ReNcell CX (cell line): Measurements from ENCODE around the genes RCSD1, MPZL1, MPC2 and TIPRL.

- PRO-cap, result no peak
These were observed 995 bp upstream of the RCSD1 start for GRCh38 chr1:167629101-167629372.

GRCh38 chr1:167629601-167630724, at the start of gene RCSD1:
Gene RCSD1, plus strand, starts transcription at chr1:167630232.
- PRO-cap, result no peak

GRCh38 chr1:167642029-167642834, 12.2 kb downstream of the RCSD1 start:
- PRO-cap, result no peak

DNA sequence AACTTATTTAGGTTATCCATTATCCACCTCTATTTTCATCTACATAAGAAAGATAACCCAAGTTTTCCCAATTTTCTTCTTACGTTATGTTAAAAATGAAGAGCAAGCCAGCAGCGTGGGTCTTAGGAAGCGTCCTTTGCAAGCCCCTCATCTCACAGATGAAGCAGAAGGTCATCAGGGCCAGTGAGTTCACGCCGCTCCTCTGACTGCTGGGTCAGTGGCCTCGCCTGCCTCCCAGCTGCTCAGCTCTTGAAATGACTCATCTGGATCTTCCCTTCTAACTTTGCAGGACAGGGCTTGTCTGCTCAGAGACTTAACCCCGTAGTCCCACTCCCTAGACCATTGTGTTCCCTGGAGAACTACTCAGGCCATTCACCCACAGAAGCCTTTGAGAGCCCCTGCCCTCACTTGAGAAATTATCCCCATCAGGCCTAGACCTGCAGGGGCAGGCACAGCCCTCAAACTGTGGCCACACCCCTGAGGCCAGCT, 32.9 kb downstream of the RCSD1 start:
- PRO-cap, result no peak

GRCh38 chr1:167706722-167707346, 14.9 kb upstream of the MPZL1 start:
- PRO-cap, result no peak

GRCh38 chr1:167721606-167722700, at the start of gene MPZL1:
Gene MPZL1, plus strand, starts transcription at chr1:167721982.
- PRO-cap, result bidirectional peak, plus-strand start at chr1:167721988, minus-strand start at chr1:167721798; bidirectional peak, plus-strand start at chr1:167722514, minus-strand start at chr1:167722465

GRCh38 chr1:167820550-167821098, 93.3 kb downstream of the ADCY10 start:
- PRO-cap, result no peak

DNA sequence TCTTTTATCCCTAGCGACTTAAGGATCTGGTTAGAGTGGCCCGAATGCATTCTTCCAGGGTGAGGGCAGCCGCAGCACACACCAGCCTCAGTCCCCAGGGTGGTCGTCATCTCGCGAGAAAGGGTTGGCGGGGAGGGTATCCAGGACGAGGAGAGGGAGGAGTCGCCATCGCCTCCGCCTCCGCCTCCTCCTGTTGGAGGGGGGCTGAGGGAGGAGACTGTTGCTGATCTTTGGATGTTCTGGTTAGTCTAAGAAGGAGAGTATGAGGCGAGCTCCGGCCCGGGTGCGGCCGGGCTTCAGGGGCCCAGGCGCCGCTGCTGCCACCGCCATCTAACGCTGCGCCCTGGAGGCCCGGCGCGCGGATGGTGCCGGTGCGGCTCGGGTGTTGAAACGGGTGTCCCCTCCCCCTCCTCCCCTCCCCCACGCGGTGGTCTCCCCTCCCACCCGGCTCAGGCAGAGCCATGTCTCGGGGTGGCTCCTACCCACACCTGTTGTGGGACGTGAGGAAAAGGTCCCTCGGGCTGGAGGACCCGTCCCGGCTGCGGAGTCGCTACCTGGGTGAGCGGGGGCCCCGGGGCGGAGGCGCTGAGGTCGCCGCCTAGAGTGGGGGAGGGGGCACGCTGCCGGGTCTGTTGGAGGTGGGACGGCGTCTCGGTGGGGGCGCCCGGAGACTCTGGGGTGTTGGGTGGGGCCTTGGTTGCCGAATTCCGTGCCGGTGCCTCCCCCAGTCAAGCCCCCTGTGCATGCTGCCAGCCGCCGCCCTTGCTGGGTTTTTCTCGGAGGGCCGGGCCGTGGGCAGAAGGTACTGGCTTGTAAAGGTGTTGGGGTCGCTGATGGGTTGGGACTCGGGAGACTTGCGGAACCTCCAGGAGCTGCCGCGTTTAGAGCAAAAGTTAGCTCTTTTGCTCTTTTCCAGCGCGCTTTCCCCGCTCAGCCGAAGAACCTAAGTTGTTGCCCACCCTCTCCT, at the start of gene MPC2:
MPC2 (minus strand) TSS at position 622 of the 967 bp plus-strand sequence.
- PRO-cap, result bidirectional peak, plus-strand start at position 252 of the sequence, minus-strand start at position 106 of the sequence; unidirectional peak, plus-strand start at position 468 of the sequence; unidirectional peak, plus-strand start at position 836 of the sequence

- PRO-cap, result no peak
These were observed 37.0 kb upstream of the MPC2 start for GRCh38 chr1:167973883-167974237.

- PRO-cap, result no peak
These were observed 47.1 kb downstream of the GPR161 start for GRCh38 chr1:168089487-168090122.

DNA sequence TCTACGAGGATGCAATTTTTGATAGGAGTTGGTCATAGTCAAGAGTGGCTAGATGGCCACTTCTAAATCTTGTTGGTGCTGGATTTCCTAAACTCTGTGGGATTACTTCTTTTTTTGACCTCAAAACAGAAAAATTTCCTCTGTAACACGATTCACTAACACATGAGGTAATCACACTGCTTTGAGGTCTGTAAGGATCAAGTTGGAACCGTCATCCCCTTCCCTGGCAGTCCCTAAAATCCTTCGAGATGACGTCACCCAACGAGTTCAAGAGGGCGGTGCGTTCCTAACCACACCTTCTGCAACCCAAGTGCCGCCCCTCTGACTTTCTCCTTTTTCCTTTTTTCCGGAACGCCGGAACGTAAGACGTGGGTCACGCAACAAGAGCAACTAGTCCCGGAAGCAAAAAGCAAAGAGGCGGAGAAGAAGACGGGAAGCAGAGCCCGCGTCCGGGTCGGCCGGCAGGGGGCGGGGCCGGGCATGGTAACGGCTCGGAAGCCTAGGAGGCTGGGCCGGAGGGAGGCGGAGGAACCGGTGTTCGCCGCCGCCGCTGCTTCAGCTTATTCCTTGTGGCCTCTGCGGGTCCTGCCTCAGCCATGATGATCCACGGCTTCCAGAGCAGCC, at the start of gene TIPRL:
TIPRL (plus strand) TSS at position 481 of the 624 bp plus-strand sequence.
- PRO-cap, result bidirectional peak, plus-strand start at position 498 of the sequence, minus-strand start at position 244 of the sequence

DNA sequence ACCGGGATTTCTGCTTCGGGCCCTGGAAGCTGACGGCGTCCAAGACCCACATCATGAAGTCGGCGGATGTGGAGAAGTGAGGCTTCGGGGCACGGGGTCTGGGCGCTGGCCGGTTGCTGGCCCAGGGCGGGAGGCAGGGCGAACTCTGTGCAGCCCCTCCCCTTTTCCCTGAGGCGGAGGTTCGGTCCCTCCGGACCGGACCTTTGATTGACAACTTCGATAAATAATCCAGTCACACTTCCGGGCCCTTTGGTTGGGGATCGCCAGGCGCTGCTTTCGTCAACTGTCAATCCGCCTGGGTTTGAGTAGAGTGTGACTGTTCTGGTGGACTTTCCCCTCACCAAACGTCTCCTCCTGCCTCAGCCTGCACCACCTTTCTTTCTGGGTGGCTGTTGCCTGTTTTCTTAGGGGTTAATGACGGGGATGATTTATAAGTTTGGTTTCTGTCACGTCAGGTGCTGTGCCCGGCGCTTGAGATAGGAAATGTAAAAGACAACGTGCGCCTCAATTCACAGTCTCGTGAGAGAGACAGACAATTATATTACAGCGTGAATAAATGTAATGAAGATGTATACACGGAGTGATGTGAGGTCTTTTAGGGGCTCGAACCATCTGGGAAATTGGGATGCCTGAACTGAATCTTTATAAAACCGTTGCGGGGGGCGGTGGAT, 479 bp downstream of the TIPRL start:
- PRO-cap, result bidirectional peak, plus-strand start at position 241 of the sequence, minus-strand start at position 72 of the sequence

DNA sequence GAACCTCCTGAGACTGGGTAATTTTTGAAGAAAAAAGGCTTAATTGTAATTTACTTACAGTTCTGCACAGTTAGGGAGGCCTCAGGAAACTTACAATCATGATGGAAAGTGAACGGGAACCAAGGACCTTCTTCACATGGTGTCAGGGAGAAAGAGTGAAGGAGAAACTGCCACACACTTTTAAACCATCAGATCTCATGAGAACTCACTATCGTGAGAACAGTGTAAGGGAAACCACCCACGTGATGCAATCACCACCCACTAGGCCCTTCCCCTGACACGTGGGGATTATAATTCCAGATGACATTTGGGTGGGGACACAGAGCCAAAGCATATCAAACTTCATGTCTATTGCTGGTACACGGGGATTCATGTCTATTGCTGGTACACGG, 5.4 kb upstream of the SFT2D2 start:
- PRO-cap, result no peak

DNA sequence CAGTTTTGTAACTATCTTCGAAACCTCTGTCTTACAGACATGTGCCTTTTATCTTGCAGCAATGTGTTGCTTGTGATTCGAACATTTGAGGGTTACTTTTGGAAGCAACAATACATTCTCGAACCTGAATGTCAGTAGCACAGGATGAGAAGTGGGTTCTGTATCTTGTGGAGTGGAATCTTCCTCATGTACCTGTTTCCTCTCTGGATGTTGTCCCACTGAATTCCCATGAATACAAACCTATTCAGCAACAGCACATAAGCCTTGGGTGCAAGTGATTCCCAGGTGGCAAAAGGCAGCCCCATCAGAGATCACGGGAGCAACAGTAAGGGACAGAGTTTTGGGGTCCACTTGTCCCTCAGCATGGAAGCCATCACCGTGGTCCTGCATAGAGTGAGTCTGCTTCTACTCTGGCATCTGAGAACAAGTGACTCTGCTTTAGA, 16.8 kb downstream of the SFT2D2 start:
- PRO-cap, result no peak

GRCh38 chr1:168520365-168520758, 23.4 kb downstream of the XCL2 start:
- PRO-cap, result no peak

DNA sequence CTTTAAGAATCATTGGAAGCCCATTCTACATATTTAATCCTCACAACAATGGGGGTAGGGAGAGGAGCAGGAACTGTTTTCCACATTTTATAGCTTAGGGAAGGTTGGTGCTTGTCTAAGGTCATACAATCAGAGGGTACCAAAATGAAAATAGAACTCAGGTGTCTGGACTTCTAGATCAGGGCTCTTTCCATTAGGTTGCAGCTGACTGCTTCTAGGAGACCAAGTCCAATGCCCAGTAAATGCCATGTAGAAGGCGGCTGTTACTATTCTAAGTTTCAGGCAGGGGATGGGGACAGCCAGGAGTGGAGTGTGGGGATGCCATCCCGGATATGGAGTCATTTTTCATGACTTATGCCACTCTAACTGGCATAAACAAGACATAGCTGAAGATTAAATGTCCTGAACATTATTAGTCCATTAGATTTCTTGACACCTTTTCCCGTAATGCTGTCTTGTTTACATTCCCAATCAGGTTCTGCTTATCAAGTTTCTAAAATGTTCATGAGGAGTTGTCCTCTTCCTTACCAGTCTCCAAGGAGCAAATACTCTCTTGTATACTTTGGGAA, 31.5 kb downstream of the XCL1 start:
- PRO-cap, result no peak

DNA sequence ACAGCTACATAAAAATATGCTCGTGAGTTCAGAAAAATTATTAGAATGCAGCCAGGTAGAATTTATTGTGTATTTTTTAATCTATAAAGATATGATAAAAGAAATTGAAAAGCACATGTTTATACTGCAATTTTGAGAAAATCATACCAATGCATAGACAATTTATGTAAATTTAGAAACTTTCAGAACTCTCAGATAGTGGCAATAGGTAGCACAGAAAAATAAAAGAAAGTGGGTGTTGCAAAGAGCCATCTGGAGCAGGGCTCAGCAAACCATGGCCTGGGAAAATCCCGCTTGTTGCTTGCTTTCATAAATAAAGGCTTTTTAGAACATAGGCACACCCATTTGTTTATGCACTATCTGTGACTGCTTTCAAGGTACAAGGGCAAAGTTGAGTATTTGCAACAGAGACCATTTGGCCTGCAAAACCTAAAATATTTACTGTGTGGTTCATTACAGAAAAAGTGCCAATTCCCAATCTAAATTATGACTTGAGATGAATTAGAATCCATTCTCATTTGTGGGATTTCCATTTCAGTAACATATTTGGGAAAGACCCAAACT, 43.4 kb upstream of the DPT start:
- PRO-cap, result no peak

GRCh38 chr1:168960658-168961013, 145.9 kb upstream of the ATP1B1 start:
- PRO-cap, result no peak

GRCh38 chr1:169046338-169046708, 60.2 kb upstream of the ATP1B1 start:
- PRO-cap, result no peak

GRCh38 chr1:169055594-169056032, 50.9 kb upstream of the ATP1B1 start:
- PRO-cap, result no peak